Daoy (cell line): ENCODE measurements around the genes BTK, RPL36A, TCEAL9, ZCCHC18 and SERPINA7.

- RAMPAGE, long total RNA, result no peak
These were observed 330 bp upstream of the NOX1 start for GRCh38 chrX:100874420-100874957.

DNA sequence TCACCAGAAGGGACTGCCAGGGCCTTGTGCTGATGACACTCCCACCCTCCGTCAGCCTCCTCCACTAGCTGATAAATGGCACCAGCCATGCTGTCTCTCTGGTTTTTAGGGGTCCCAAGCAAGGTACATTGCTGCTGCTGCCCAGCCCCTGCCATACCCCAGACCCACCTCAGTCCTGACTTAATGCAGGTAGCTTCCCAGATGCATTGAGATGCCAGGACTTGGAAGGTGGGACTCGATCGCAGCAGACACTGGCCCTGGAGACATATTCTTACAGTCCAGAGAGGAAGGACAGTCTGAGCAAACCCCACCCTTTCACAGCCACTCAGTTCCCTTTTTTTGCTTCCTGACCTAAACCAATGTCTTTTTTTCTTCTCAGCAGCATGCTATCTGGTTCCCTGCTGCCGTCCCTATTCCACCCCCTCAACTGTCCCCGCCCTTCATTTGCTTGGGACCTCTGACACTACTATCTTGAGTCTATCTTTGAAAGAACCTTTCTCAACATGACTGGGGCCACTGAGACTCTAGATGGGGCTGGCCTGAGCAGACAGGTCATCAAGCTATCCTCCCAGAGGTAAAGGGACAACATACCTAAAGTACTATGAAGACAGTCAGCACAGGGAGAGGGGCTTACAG is at the start of gene BTK:
BTK (minus strand) TSS at position 298 of the 636 bp plus-strand sequence.
- RAMPAGE, long total RNA, result no peak

- RAMPAGE, long total RNA, result start-site peak on the plus strand at chrX:101390980-101391036, 928 and 124 reads in 2 replicates
These were observed at the start of gene RPL36A for GRCh38 chrX:101390381-101391578. RPL36A (plus strand) TSS chrX:101391011.

DNA sequence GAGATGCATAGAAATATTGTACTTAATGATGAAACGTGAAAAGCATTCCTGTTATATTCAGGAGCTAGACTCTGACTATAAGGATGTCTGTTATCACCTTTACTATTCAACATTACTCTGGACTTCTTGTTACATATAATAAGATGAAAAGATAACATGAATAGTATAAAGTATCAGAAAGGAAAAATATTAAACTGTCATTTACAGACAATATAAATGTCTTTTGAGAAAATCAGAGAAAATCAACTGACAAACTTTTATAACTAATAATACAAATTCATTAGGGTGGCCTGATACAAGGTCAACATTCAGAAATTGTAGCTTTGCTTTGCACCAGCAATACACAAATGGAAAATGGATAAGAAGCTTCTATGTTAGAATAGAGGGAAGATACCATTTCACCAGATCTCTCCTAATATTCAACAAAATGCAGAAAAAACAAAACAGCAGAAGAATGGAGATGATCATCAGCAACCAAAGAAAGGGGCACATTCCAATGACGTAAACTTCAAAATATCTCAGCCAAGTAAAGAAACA is 7.2 kb upstream of the ARMCX4 start:
- RAMPAGE, long total RNA, result no peak

DNA sequence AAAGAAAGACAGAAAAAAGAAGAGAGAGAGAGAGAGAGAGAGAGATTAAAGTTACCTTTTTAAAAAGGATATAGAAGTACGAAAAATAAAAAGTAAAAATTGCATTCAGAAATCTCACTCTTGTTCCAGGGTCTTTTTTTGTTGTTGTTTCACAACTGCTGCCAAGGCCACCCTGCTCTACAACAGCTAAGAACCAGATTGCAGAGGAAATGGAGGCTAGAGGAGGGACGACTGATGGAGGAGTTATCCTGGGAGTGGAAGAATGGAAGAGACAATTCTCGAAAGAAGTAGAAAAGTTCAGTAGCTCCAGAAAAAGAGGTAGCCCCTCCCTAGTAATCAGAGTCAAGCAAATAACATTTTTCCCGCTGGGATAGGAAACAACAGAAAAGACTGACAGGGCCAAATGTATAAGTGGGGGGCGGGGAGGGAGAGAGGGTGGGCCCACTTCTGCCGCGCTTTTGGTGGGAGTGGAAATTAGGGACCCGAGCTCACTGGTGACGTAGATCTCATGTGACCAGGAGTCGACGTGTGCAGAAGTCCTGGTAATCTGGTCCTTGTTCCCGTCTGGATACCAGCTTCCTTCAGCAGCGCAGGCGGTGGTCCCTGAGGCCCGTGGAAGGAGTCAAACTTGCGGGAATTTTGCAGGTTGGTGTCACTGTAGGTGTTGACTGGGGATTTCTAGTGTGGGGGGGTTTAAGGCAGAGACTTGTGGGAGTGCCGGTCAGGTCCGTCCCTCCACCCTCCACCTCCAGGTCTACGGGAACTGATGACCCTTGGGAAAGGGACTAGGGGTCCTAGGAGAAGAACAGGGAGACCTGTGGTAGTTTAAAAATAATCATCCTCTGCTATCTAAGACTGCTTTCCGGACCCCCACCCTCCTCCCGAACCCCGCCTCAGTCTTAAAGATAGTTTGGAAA is at the start of gene TCEAL9:
TCEAL9 (plus strand) TSS at position 545 of the 917 bp plus-strand sequence.
- RAMPAGE, long total RNA, result start-site peak on the plus strand centred at position 548 of the sequence, 62 bp wide, 1,716 and 849 reads in 2 replicates

DNA sequence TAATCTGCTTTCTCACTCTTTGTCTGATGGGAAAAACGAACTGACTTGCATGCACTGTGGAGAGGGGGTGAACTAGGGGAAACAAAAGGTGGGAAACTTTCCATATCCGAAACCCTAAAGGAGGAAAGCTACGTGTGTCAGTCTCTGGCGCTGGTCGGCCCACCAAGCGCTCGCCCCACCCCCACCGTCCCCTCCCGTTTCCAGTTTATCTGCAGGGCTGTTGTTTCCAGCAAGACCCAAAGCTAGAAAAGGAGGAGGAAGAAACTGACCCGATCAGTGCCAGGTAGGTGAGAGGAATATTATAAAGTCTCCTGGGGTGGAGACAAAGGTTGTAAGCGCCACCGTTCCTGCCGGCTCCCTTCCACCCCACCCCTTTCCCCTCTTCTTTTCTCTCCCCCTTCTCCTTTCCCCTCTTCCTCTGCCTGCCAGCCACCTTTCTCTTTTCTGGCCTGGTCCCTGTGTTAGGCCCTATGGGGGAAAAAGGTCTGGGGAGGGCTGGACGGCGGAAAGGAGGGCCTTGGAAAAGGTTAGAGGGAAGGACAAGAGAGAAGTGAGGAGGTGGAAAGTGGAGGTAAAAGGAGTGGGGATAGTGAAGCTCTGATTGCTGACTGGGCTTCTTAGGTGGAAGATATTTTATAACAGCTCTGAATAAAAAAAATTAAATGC is 706 bp downstream of the TCEAL9 start:
- RAMPAGE, long total RNA, result no peak

- RAMPAGE, long total RNA, result no peak
These were observed 16.8 kb upstream of the RAB40A start for GRCh38 chrX:103535712-103536795.

DNA sequence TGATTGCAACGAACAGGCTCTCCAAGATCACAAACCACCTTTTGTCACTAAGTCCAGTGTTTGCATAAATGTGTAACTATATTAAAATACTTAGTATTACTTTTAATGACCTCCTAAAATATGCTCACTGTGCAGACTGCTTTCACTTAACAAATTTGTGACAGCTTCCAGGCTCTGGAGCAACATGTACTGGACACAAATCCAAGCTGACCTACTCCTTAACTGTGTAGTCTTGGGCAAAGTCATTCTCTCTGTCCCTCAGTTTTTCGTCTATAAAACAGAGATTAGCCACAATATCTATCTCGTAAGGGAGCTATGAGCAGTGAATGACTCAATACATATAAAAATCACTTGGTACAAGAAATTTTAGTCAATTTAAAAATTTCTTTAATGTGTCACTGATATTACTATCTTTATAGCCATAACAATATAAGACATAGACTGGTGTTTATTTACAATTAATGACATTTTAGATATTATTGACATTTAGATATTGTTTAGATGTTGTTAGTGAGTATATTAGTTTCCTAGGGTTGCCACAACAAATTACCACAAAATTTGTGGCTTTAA is 20.5 kb upstream of the RAB40A start:
- RAMPAGE, long total RNA, result no peak

GRCh38 chrX:103626822-103627303 is 1.9 kb upstream of the TCEAL1 start:
- RAMPAGE, long total RNA, result no peak

DNA sequence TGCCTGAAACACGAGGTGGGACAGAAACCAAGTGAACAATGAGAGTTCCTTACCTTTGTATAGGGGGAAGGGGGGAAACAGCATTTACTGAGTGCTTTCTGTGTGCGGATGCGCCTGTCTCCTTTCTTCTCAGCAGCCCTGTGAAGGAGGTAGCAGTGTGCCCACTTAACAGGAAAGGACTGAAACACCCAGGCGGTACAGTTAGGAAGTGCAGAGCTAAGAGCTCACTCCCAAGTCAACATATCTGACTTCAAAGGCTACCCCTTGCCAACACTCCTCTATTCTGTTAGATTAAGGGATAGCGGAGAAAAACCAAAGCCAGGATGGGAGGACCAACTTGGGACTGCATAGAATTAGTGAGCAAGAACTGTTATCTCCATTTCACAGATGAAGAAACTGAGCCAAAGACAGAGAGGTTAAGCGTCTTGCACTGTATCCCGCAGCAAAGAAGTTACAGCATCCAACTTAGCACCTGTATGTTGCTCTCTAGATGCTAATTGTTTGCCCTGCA is 43.0 kb upstream of the TMSB15B start:
- RAMPAGE, long total RNA, result no peak

- RAMPAGE, long total RNA, result no peak
These were observed at the start of gene ZCCHC18 for GRCh38 chrX:104112127-104113117. ZCCHC18 (plus strand) TSS chrX:104112523.

DNA sequence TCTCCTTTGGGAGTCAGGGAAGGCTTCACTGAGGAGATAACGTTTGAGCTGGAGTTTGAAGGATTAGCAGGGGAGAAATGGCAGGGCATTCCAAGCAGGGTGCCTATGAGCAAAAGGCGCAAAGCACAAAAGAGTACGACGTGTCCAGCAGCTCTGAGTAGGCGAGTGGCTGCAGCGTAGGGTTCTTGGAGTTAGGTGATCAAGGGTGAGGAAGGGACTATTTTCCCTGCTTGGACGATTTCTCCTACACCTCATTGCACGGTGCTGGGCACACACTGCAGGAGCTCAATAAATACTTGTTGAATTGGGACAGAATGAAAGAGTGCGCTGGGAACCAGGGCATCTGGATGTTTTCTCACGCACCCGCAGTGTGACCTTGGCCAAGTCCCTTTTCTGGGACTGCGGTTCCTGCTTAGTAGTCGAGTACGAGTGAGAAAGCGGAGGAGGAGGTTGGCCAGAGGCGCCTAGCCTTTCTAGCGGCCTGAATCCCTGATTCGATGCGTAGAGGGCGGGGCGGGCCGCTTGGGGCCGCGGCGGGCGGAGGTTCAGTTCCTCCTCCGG is 352 bp upstream of the FAM199X start:
- RAMPAGE, long total RNA, result no peak

DNA sequence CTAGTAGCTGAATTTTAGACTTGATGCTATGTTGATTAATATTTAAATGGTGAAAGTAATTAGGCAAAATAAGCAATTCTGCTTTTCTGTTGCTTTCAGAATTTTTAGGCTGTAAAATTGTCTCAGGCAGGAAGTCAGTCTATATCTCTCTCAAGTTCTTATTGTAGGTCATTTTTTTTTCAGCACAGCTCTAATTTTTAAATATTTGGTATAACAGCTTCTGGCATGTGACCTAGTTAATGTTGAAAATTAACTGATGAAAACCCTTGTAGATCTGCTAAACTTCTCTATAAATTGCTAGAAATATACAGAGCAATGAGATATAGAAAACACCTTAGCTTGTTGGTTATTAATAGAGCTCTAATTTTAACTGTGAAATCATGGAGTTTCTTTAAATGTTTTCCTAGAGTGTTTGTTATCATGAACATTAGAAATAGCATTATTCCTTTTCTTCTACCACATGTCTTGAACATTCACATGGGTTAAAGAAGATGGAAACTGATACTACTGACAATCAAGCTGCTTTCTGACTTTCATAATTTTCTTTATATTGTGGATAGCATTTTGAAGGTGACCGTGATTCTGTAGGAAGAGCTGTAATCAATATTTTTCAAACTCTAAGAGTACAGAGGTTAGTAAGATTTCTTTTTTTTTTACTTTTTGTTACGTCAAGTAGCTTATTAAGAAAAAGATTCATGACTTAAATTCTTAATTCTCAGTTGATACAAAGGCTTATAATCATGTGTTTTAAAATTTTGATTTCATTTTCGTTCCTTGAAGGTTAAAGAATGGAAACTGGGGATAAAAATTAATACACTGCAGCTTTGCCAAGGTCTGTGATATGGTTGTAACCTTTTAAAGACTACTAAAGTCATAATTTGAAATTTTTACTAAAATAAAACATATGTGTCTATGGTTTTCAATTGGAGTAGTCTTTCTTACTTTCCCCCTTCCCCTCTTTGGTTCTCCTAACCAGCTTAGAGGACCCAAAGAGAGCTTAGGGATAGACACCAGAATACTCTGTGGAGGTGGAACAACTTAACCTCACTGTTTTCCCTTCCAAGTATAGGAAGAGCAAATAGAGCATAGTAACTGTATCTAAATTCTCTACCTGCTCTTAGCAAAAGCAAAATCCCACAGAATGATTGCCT is 24.6 kb downstream of the FAM199X start:
- RAMPAGE, long total RNA, result no peak

DNA sequence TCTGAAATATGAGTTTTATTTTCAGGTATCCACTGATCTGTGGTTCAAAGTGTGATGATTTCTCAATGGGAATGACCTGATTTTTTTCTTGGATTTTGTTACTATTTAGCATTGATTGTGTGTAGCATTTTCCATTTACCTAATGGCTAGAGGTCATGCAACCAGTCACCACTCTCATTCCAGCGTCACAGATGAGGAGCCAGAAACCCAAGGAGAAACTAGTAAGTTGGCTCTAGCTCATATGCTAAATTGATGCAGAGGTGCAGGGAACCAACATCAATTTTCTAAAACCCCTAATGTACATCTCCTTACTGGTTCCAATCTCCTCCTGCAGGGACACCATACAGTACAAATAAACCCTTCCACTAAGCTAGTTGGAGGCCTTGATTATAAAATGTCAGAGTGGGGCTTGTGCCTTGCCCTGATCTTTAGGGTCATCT is 118.2 kb downstream of the IL1RAPL2 start:
- RAMPAGE, long total RNA, result no peak

GRCh38 chrX:104909436-104910081 is 310.9 kb downstream of the TEX13A start:
- RAMPAGE, long total RNA, result no peak

DNA sequence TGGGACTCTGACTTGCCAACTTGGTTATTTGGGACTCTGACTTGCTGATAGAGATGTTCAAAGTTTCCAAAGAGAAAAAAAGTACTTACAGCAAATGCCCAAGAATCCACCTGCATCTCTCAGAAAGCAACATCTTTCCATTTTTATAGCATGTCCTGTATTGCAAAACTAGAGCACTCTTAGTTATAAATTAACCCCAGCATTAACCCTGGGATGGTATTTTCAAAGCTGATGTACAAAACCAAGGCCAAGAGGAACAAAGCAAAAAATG is at the start of gene SERPINA7:
SERPINA7 (minus strand) TSS at position 119 of the 271 bp plus-strand sequence.
- RAMPAGE, long total RNA, result no peak

- RAMPAGE, long total RNA, result no peak
These were observed 170.1 kb downstream of the PWWP3B start for GRCh38 chrX:106338240-106338651.

DNA sequence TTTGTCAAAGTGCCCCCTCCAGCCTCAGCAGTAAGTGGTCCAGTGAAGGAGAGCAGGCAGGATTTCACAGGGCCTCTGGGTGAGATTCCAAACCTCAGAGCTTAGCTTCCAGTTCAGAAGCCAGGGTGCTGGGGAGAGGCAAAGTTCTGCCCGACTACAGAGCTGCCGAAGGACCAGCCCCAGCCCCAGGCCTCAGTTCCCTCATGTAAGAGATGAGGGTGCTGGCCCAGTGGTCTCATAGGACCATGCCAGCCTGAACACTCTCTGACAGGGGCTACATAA is 746 bp upstream of the RIPPLY1 start:
- RAMPAGE, long total RNA, result no peak

- RAMPAGE, long total RNA, result no peak
These were observed 7.4 kb upstream of the CLDN2 start for GRCh38 chrX:106912823-106913125.

DNA sequence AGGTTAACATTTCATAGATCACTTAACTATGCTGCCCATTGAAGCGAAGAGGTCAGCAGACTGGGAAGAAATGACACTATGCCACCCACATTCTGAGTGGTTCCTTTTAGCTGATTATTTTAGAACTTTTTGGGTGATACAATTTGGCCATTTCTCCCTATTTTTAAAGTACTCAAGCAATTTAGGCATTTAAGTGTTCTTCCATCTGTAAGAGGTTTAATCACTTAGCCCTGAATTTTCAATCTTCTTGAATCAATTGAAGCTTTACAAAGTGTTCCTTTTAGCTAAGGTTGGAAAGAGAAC is 82.4 kb downstream of the DNAAF6 start:
- RAMPAGE, long total RNA, result no peak